Epidermal melanocyte (primary cell): ENCODE results near the gene INHBB.

DNA sequence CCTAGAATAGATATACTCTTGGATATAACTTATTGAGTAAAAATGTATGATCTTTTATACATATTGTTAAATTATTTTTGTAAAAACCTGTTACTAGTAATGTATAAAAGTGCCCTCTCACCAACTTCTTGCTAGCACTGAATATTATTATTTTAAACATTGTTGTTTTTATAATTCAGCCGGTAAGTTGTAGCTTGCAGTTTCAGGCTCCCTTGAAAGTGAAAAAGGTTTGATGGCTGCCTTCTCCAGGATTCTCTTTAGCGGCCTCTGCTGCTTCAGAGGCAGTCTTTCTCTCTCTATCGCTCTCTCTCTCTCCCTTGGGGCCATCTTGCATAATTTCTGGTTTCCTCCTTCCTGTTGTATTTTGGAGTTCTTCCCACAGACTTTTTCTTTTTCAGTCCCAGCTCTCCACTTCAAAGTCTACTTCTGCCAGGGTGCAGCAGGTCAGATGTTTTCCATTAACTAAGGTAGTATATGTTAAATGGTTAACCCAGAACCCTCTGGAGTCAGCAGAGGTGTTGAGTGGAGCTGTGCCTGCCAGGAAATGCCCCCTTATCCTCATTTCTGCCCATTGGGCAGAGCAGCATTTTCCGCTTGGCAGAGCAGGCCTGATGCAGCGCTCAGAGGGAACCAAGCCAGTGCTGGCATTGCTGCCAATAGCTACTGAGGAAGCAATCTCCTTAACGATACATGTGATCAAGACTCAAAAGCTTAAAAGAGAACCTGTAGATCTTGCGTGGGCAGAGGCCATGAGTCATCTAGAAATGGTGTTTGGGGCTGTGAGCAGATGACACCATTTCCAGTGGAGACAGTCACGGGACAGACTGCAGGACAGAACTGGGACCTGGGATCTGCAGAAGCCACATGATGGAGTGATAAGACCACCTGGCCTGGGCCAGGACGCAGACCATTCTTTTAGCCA lies 20.7 kb downstream of the DBI start:
- RRBS, result no CpG with 5 or more reads among the region's 9 CpGs

GRCh38 chr2:119425617-119426764 lies 5.7 kb upstream of the TMEM37 start:
- RRBS, result no CpG with 5 or more reads among the region's 13 CpGs

DNA sequence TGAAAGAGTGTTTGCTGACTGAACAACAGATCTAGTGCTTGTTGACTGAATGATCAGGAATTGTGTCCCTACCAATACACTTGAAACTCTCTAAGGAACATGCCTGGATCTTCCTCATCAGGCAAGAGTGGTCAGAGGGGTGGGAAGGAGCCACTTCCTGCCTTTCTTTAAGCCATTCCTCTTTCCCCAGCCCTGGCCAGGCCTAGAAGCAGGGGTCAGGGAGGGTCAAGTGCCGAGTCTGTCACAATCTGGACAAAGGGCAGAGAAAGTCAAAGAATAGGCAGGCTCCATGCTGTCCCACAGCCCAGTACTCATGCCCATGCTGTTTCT lies 3.0 kb upstream of the TMEM37 start:
- RRBS, result no CpG with 5 or more reads among the region's 1 CpG

DNA sequence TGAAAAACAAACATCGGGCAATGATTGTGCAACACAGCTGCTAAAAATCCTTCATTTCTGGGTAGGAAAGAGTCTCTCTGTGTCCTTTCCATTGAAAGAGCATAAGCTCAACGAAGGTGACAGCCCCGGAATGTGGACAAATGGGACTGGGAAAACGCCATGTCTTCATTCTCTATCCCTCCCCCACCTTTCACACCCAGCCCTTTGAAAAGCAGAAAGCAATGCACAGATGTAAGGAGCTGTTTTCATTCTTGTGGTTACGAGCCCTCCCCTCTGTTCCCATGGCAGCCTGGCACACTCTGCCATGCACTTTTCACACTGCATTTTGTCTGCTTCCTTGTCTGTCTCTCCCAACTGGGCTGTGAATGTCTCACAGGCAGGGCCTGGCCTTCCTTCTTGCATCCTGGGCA lies 16.1 kb downstream of the TMEM177 start:
- RRBS, result no CpG with 5 or more reads among the region's 5 CpGs

DNA sequence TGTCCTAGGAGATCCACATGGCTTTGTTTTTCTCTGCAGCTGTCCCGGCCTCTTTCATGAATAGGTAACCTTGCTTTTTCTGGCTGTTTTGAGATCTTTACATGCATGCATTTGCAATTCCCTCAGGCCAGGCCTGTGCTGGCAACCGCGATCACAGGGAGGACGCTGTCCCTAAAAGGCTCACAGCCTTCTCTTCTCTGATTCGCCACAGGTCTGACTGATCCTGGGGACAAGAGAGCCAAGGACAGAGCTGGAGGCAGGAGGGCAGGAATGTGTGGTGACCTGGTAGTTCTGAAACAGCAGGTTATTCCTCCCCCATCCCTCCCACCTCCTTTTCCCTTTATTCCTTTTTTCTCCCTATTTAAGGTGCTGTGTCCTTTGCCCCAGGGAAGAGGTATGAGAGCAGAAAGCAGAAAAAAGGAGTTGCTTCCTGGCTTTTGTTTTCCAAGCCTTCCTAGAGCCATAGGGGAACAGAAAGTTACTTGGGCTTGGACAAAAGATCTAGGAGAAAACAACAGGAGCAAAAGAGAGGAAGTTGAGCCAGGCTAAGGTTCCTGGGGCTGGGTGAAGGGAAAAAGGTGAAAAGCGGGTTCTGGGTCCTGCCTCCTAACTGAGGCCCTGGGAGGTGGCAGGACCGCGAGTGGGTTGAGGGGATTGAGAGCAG lies 21.9 kb downstream of the TMEM177 start:
- RRBS, result no CpG with 5 or more reads among the region's 8 CpGs

- RRBS, result no CpG with 5 or more reads among the region's 6 CpGs
Observed at GRCh38 chr2:119892943-119894042, 119.6 kb upstream of the EPB41L5 start.

GRCh38 chr2:119981843-119982607 lies 30.9 kb upstream of the EPB41L5 start:
- RRBS, result no CpG with 5 or more reads among the region's 1 CpG

DNA sequence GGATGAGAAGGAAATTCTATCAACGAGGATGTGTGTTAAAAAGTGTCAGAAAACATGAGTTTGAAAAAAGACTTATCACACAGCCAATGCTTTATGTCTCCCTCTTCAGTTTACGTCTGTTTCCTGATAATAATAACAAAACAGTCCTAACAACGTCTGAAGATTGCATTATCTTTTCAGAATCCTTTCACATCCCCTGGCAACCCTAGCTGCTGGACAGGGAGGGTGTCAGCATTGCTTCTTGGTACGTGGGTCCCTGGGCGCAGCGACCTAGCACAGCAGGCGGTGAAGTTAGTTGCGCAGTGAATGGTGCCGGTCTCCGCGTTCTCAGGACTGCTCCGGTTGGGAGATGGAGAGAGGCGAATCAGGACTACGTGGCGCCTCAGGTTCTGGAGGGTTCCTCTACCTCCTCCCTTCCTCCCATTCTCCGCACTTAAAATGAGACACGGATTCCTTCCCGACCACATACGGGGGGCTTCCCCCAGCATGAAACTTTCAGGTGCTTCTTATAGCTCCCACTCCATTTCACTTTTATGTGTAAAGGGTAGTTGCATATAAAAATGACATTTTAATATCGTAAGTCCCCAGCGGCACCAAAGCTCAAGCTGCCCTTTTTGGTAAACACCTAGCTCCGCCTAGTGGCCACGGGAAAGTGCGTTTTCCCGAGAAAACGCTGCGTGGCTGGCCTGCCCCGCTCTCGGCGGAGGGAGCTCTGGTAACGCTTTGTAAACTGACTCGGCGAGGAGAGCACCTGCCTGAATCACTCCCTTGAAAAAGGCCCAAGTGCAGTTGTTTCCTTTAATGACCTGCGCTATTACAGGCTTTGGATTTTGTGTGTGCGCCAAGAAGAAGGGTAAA lies 33.0 kb upstream of the INHBB start:
- RRBS, result no CpG with 5 or more reads among the region's 35 CpGs

- RRBS, result 33% methylated on average over 18 of the region's 25 CpGs
Observed at GRCh38 chr2:120313615-120314138, 32.3 kb upstream of the INHBB start.

DNA sequence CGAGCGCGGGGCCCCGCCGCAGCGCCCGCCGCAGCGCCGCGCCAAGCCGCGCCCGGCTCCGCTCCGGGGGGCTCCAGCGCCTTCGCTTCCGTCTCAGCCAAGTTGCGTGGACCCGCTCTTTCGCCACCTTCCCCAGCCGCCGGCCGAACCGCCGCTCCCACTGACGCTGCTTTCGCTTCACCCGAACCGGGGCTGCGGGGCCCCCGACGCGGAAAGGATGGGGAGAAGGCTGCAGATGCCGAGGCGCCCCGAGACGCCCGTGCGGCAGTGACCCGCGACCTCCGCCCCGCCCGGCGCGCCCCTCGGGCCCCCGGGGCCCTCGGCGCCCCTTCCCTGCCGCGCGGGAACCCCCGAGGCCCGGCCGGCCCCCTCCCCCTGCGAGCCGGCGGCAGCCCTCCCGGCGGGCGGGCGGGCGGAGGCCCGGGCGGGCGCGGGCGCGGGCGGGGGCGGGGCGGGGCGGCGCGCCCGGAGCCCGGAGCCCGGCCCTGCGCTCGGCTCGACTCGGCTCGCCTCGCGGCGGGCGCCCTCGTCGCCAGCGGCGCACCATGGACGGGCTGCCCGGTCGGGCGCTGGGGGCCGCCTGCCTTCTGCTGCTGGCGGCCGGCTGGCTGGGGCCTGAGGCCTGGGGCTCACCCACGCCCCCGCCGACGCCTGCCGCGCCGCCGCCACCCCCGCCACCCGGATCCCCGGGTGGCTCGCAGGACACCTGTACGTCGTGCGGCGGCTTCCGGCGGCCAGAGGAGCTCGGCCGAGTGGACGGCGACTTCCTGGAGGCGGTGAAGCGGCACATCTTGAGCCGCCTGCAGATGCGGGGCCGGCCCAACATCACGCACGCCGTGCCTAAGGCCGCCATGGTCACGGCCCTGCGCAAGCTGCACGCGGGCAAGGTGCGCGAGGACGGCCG lies at the start of gene INHBB:
INHBB (plus strand) TSS at position 493 of the 904 bp plus-strand sequence.
- RRBS, result 3% methylated on average over 95 of the region's 140 CpGs

- RRBS, result 25% methylated on average over 2 of the region's 15 CpGs
Observed at GRCh38 chr2:120348966-120349337, 3.0 kb downstream of the INHBB start.

DNA sequence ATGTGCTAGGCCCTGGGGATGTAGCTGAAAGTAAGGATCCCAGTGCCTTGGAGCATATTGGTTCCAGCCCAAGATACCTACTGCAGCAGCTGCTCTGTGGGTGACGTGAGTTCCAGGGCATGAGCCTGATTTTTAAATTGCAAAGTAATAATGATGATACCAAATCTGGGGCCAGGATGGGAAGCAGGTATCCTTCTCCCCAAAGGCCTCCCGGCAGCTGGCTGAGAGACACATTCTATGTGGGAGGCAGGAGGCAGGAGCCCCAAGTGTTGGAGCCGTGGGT lies 52.2 kb downstream of the INHBB start:
- RRBS, result no CpG with 5 or more reads among the region's 3 CpGs

DNA sequence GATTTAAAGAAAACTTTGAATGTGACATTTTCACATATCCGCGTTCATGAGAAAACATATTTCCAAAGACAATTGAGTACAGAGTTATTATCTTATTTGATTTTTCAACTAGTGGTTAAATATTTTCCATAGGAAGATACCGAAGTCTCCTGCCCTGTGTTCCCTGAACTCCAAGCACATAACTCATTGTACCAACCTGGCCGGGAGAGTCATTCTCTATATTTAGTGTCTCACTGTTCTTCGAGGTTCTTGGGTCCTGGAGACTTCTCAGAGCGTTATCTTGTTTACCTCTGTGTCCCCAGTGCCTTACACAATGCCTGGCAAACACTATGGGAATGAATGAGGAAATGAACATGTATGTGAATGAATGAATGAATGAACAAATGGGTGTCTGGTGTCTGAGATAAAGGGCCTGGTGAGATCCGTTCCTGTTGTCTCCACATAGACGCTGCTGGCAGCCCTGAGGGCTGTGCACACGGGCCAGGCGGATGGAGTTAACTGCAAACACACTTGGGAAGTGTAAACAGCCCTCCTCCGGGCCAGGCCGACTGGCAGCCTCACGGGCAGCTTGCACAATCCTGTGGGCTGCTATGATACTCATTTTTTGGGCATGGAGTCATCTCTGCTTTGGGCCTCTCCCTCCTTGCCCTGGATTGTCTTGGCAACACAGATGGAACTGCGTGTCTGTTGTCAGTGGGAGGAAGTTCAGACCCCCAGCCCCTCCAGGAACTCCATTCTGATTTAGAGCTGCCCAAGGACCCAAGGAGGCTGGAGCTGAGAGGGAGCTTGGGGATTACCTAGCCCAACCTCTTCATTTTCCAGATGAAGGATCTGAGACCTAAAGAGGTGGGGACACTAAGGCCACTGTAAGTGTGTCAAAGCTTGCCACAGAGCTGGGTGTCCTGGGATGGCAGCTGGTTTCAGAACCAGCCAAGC lies 124.3 kb downstream of the INHBB start:
- RRBS, result no CpG with 5 or more reads among the region's 14 CpGs

DNA sequence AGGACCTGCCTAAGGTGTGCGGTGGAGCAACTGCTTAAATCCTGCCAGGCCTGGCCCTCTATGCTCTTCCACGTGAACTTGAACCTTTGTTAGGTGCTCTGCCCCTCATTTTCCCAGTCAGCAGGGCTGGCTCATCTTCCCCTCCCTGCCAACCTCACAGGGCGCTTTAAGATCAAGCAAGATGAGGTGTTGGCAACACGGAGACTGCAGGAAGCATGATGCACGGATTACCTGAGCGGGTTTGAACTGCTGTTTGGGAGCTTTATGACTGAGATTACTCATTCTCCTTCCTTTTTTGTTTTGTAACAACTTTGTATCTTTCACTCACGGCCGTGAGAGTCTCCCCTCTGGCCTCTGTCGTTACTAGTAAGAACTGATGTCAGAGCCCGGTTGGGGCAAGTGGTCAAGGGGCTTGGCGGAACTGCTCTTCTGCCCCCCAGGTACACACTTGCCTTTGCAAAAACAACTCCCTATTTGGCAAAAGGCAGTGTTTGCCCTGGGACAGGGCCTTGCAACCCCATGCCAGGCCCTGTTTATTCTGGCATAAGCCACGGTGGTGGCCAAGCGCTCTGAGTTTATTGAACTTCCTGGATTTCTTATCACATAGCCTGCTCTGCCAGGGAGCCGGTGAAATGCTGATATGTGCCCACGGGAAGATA lies 127.7 kb downstream of the INHBB start:
- RRBS, result no CpG with 5 or more reads among the region's 15 CpGs

DNA sequence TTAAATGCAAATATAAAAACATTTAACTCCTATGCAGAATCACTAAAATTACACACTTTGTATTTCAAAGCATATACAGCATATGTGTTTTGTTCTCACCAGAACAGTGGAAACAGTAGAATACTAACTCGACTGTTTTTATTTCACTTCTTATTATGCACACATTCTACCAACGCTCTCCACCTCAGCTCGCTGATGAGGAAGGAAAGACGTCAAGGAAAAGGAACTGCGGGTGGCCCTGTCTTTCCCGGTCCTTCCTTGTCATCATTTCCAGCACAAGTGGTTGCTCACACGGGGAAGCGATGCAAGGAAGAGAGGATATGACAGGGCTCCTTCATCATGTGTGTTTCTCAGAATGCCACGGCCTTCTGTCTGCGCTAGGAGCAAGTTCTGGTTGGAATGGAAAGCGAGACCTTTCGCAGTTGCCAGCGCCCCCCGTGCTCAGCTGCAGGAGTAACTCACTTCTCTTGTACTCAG lies 191.9 kb upstream of the GLI2 start:
- RRBS, result no CpG with 5 or more reads among the region's 14 CpGs

DNA sequence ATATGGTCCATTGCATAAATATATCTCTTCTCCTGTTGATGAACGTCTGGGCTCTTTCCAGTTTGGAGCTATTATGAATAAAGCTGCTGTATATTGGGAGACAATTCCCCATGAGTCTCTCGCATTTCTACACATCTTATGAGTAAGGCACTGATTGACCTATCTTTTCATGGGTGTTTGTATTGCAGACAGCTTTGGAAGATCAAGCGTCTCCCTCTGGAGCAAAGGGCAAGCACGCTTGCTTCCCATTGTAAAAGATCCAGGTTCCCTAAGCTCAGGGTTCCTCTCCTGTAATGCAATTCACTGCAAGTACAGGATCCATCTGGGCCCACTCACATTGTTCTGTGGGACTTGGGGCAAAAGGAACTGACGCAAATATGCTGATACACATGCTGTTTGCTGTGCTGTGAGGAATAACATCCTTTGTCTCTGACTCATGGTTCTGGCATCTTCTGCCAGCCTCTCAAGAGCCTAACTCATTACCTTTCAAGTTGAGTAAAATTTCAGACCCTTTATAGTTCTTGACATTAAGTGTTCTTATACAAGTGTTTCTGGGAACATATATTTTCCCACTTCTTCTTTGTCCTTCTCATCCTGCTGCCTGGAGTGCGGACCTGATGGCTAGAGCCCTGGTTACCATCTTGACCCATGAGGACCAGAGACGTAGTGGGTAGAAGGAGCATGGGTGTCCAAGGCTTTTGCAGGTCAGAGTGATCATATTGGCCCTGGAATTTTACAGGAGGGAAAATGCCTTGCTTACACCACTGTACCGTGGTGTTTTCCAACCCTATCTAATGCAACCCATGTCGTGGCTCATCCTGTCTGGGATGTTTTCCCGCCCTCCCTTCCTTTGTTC lies 145.8 kb upstream of the GLI2 start:
- RRBS, result no CpG with 5 or more reads among the region's 10 CpGs

- RRBS, result no CpG with 5 or more reads among the region's 11 CpGs
Observed at GRCh38 chr2:120845185-120845670, 109.6 kb downstream of the GLI2 start.

DNA sequence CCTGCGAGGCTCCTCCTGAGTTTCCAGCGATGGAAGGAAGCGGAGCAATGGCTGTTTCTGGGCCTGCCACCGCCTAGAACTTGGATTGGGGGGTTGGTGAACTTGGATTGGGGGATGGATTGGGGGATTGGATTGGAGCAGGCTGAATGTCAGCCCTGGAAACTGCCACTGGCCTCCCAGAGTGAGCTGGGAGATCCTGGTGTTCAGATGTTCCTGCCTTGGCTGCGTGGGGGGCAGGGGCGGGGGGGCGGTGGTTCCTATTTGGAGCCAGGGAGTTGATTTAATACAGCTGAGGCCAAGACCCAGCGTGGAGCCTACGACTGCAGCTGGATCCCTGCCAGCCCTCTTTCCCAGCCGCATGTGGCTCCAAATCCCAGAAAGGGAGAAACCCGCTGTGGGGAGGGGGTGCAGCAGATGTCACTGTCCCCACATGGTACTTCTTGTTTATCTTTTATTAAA lies 111.9 kb downstream of the GLI2 start:
- RRBS, result no CpG with 5 or more reads among the region's 11 CpGs

GRCh38 chr2:121074797-121075592 lies 210.0 kb downstream of the TFCP2L1 start:
- RRBS, result no CpG with 5 or more reads among the region's 19 CpGs

- RRBS, result no CpG with 5 or more reads among the region's 6 CpGs
Observed at GRCh38 chr2:121260508-121261089, 24.4 kb downstream of the TFCP2L1 start.